Gastroesophageal sphincter (tissue), 4 donors: ENCODE measurements around a stretch of chr3.

DNA sequence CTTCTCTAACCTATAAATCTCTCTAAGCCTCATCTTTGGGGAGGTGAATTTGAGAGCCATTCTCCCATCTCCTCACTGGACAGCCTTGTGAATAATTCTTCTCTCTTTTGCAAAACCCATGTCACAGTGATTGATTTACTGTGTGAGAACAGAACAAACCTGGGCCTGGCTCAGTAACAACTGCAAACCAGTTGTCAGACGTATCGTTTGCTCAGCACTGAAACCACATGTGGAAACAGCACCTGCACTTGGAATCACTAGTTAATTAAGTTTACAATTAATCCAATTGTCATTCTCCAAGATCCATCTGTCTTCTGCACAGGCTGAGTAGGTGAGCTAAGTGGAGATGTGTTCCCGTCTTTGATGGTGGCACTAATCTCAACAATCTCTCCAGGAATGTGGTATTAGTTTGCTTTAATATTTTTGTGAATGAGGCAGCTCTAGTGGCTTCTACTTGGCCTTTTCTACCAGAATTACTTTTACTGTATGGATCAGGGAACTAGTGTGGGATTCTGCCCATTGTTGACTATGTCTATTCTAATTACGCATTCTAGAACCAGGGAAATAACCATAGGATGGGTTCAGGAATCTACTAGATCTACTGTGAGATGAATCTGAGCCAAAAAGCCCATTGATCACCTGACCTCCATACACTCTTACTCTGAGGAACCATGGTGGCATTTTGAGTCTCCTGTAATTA lies 42.1 kb downstream of the ZNF445 start:
- PRO-cap: no peak
- RAMPAGE, long total RNA, 4 experiments: no peak in any of the 4 experiments

GRCh38 chr3:44450237-44451091 lies 27.0 kb downstream of the ZNF445 start:
- PRO-cap: no peak
- RAMPAGE, long total RNA, 4 experiments: no peak in any of the 4 experiments

DNA sequence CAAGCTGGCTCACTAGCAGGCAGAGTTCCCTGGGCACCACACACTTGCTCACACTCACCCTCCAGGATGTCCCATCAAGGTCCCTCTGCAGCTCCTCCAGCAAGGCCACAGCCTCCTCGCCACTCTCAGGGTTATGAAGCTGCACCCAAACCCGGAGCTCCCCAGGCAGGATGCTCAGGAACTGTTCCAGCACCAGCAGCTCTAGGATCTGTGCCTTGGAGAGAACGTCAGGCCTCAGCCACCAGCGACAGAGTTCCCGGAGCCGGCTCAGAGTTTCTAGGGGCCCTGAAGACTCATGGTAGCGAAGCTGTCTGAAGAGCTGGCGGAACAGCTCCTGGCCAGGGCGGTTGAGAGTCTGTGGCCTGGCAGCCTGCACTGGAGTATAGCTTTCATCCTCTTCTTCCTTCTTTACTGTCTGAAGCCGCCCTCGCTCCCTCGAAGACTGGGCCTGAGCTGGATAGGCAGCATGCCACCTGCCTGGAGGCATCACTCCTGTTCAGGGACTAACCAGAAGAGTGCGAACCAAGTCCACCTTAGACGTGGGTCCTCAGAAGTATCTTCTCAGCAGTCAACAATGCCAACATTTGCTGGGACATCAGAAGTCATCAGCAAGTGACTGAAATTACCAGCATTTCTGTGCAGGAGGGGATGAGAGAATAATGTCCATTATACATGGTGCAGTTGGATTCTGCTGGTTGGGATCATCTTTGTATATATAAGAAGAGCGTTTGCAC lies 22.2 kb downstream of the ZNF445 start:
- PRO-cap: no peak
- RAMPAGE, long total RNA, 4 experiments: no peak in any of the 4 experiments

DNA sequence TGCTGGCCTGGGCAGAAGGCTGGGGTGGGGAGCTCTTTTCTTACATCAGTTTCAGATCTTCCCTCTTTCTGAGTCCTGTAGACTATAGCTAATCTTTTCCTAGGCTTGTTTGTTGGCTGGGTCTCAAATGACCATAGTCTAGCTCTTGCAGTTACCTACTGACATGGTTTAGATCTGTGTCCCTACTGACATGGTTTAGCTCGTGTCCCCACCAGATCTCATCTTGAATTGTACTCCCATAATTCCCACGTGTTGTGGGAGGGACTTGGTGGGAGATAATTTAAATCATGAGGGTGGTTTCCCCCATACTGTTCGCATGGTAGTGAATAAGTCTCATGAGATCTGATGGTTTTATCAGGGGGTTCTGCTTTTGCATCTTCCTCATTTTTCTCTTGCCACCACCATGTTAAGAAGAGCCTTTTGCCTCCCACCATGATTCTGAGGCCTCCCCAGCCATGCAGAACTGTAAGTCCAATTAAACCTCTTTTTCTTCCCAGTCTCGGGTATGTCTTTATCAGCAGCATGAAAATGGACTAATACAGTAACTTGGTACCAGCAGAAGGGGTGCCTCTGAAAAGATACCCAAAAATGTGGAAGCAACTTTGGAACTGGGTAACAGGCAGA lies 50.2 kb downstream of the CLEC3B start:
- PRO-cap: no peak
- RAMPAGE, long total RNA, 4 experiments: no peak in any of the 4 experiments

- PRO-cap: no peak
- RAMPAGE, long total RNA, 4 experiments: no peak in any of the 4 experiments
These were observed 19.3 kb upstream of the CDCP1 start for GRCh38 chr3:45165399-45165988.

DNA sequence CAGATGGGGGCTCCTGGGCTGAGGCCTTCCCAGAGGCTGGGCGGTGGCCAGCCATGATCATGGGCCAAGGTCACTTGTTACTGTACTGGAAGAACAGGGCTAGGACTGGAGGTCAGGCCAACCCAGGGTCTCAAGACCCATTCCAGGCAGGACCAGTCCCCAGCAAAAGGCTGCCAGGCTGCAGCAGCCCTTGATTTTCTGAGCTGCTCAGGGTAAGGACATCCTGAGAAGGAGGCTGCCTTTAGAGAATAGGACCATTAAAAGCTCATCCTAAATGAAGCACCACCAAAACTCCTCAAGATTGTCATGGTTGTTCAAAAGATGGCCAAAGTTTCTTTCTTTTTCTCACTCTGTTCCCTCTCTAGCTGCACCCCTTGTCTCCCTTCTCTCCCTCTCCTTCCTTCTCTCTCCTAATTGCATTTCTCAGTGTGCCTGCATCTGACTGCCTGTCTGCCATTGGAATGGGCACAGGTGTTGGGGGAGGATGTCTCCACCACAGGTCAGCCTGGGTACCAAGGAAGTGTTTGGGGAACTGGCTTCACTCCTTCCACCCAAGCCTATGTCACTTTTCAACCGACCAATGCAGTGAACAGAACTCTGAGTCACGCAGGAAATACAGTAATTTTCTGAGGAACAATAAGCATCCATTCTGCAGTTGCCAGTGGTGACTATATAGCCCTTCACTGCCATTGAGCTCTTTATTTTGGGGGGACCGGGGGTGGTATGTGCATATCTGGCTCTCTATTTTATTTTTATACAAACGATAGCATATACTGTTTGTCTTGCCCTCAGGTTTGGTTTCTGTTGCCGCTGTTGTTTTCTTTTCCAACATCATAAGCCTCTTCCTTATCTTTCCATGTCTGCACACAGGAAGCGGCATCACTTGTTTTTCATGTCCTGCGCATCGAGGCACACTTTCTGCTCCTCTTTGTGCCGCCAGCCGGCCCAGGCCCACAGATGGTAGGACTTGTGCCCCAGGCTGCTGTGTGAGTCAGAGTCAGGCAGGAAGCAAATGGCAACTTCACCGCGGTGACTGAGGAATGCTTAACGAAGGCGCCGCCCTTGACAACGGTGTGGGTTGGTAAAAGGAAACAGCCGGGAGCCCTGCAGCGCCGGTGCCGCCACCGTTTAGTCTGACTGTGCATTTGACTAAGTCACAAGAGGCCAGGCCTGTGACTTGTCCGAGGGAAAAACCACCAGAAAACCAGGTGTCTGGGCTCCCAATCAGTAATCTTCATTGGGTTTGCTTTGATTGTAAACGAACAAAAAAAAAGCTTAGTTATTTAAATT lies 20.9 kb upstream of the CDCP1 start:
- PRO-cap: bidirectional peak, plus-strand start at position 1,087 of the sequence, minus-strand start at position 1,013 of the sequence
- RAMPAGE, long total RNA, 4 experiments: no peak in any of the 4 experiments

DNA sequence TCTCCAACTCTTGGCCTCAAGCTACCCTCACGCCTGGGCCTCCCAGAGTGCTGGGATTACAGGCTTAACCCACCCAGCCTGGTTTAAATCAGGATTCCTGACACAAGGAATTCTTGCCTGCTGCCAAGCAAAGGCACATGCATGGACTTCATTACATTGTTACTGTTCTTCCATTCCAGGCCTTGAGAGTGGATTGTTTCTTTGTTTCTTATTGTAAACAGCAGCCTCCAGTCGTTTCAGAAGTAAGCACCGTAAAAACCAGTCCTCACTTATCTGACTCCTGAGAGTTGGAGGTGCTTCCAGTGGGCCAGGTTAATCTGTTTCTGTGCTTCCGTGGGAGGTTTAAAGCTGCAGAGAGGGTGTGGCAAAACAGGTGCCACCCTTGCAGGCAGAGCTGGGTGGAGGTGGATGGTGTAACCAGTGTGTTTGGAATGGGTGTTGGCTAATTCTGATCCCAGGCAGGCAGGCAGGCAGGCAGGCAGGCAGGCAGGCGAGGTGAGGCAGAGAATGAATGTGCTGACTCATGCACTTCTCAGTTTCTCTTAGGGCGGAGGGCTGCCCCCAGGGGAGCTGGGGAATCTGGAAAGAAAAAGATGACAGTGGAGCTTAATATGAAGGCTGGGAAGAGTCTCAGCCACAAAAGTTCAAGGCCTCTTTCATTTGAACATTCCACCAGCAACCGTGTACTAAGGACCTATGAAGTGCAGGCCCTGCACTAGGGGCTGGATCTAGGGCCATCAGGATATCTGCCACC lies 37.0 kb upstream of the CDCP1 start:
- PRO-cap: no peak
- RAMPAGE, long total RNA, 4 experiments: no peak in any of the 4 experiments

GRCh38 chr3:45199879-45200530 lies 26.1 kb downstream of the TMEM158 start:
- PRO-cap: no peak
- RAMPAGE, long total RNA, 4 experiments: no peak in any of the 4 experiments

GRCh38 chr3:45224741-45225521 lies 1.2 kb downstream of the TMEM158 start:
- PRO-cap: no peak
- RAMPAGE, long total RNA, 4 experiments: no peak in any of the 4 experiments

DNA sequence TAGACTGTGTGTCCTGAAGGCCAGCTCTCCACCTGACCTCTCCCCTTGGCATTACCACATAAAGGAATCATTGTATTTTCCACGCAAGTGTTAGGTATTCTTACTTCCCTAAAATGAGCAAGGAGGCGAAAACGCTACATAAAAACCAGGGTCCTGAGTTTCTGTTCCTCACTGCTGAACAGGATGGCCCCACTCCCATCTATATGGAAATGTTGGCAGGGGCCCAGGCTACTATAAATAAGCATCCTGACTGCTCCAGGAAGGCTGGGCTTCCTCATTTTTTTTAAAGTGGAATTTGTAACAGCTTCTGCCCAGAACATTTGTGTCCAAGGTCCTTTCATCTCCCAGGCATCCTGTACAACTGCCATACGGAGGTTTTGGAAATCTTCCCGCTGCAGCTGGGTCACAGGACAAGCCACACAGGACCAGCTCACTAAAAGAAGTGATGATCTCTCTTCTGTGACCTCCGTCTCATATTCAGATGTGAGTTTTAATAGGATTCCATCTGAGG lies 56.5 kb upstream of the LIMD1 start:
- PRO-cap: unidirectional peak, plus-strand start at position 314 of the sequence
- RAMPAGE, long total RNA, 4 experiments: no peak in any of the 4 experiments

DNA sequence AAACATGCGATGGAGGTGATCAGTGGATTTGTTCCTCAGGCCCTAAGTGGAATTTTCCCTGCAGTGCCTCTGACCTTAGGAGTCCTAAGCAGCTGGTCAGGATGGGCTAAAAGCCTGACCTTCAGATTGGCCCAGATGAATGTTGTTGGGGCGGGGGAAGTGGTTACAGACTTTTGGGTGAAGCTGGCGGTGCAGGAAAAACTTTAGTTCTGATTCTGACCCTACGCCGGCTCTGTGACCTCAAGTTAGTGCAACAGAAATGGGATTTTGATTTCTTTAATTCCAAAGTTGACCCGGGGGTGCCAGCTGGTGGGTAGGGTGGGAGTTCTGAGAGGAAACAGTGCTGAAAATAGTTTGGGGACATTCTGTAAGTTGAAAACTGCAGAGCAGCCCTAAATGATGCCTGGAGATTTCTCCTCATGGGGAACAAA lies 34.7 kb upstream of the LIMD1 start:
- PRO-cap: no peak
- RAMPAGE, long total RNA, 4 experiments: no peak in any of the 4 experiments

- PRO-cap: bidirectional peak, plus-strand start at chr3:45560596, minus-strand start at chr3:45560323
- RAMPAGE, long total RNA, 4 experiments: no peak in any of the 4 experiments
These were observed 34.2 kb upstream of the LIMD1 start for GRCh38 chr3:45560243-45560899.

DNA sequence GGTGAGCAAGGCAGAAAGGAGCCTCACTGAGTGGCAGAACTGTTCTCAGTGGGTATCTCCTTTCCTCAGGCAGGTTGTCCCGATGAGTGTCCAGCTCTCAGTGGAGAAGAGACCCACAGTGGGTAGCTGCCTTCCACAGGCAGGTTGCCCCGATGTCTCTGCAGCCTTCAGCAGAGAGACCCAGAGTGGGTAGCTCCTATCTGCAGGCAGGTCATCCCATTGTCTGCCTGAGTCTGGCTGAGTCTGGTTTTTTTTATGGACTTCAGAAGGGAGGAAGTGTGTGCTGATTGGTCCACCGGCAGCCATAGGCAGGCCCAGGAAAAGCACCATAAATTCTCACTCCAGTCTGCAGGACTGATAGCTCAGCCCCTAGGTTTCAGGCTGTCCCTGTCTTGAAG lies 3.8 kb upstream of the LIMD1 start:
- PRO-cap: no peak
- RAMPAGE, long total RNA, 4 experiments: no peak in any of the 4 experiments

GRCh38 chr3:45595404-45596215 lies 1.1 kb downstream of the LIMD1 start:
- PRO-cap: no peak
- RAMPAGE, long total RNA, 4 experiments: start-site peak on the plus strand in 1 of 4 experiments, at chr3:45595625-45595965 at its widest, 26 reads per replicate

DNA sequence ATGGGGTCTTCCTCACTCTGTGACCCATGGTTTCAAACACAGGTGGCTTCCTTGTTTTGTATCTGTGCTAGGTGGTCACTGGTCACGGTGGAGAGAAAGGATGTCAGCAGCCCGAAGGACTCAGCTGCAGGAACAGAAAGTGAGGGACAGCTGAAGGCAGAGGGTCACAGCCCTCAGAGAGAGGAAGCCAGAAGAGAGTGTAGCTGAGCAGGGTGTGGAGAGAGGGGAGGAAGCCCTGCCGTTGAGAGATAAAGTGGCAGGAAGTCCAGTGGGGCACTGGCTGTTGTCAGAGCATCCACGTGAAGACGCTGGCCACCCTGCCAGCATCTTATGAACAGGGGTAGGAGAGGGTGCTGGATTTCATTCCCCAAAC lies 36.9 kb downstream of the LIMD1 start:
- PRO-cap: no peak
- RAMPAGE, long total RNA, 4 experiments: no peak in any of the 4 experiments

GRCh38 chr3:45653781-45654133 lies 35.4 kb upstream of the SACM1L start:
- PRO-cap: no peak
- RAMPAGE, long total RNA, 4 experiments: no peak in any of the 4 experiments

GRCh38 chr3:45664541-45665014 lies 24.6 kb upstream of the SACM1L start:
- PRO-cap: no peak
- RAMPAGE, long total RNA, 4 experiments: no peak in any of the 4 experiments

DNA sequence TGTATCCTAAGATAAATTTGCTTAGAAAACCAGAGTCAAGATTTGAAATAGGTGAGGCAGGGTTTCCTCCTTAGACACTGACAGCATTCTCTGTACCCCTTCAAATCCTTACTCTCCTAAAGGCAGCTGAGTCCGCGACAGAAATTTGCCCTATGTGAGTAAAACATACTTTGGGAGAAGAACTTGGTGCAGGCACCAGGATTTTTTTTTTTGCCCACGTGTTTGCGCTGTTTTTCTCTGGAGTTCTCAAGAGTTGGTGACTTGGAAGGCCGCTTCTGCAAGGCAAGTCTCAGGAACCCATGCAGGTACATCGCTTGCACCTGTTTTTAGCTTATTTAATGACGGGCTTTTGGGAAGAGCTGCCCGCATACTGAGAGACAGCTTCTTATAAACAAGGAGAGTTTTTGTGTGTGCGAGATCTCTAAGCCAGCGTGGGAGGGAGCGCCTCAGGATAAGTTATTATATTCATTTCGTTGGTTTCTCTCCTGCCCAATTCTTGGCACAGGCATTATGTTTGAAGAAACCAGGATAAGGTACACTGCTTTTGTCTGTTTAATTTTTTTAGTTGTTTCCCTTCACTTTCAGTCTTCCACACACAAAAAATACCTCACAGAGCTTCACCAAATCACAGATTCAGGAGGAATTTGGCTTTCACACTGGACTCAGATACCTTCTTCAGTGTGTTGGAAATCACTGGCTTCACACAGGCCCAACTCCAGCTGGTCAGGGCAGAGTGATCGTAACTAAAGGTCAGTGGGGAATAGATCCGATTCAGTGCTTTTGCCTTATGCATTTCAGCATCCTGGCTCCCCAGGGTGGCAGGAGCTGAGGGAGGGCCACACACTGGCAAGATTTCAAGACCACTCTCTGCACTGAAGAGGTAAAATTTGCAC lies 11.3 kb upstream of the SACM1L start:
- PRO-cap: no peak
- RAMPAGE, long total RNA, 4 experiments: start-site peak on the plus strand in 1 of 4 experiments, centred at position 237 of the sequence, 22 reads per replicate

DNA sequence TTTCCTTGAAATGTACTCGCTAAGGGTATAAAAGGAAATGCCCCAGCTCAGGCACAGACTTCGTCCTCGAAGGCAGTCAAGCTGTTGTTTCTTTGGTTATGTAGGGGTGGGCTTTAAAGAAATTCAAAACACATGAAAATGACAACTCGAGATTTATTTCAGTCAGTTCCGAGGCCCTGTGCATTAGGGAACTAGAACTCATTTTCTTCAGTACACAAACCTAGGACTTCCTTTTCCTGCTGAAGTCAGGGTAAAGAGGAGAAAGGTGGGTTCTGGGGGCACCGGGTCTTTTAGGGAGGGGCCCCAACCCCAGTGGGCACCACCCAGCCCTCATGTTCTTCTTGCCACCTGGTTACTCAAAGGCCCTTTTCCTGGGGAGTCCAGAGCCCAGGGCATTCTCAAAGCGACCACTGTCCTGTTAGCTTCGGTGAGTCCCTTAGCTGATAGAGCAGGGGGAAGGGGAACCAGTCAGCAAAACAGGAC lies 7.7 kb downstream of the CCR9 start:
- PRO-cap: no peak
- RAMPAGE, long total RNA, 4 experiments: no peak in any of the 4 experiments

- PRO-cap: no peak
- RAMPAGE, long total RNA, 4 experiments: no peak in any of the 4 experiments
These were observed 22.9 kb downstream of the FYCO1 start for GRCh38 chr3:45972353-45973450.